ENCODE data around the gene RIN3.

DNA sequence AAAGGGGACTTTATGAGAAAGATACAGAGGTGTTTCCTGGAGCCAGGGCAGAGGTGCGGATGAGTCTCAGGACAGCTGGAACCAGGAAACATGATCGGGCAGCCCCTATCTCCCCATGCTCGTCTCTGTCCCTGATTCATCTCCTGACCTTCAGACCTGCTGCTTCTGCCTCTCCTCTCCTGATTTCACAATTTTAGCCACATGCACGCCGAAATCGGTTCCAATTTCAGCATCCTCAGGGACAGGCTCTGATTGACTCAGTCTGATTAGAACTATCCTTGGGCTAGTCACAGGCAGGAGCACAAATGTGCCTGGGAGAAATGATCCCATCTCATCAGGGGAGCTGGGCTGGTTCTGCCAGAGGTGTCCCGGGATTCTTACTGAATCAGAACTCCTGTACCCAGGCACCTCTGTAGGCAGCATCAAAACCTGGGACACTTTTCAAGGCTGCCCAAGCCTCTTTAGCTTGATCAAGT lies 40.0 kb upstream of the RIN3 start:
- PRO-cap = no peak

DNA sequence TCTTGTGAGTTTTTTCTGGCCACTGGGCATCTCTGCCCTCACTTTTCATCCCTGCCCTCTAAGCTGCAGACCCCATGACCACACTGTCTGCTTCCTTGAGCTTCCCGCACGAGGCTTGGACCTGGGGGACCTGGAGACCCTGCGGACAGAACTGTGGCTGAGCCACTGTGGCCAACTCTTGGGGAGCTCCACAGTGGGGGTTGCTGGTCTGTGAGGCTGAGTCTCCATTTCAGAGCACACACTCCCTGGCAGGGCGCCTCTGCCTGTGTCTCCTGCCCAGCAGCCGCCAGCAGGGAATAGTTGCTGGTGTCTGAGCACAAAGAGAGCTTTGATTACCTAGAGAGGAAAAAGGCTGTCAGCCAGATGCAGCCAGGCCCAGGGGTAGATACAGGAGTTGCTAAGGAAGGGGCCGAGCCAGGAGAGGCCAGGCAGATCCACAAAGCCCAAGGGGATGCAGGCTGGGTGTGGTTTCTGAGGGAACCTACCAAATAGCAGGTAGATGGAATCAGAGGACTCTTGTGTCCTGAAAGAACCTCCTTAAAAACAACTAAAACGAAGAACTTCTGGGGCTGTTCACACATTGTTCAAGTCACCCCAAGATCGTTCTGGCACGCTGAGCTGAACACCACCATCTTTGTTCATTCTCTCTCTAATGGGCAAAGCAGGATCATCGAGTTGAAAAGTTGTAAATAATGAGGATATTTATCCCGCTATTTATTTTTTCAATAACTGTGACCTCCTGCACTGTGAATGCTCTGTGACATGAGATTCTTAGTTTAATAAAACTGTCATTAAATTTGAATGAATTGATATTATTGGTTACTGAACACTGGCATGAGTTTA lies 12.8 kb upstream of the RIN3 start:
- PRO-cap = no peak

GRCh38 chr14:92513099-92514104 lies at the start of gene RIN3:
Gene RIN3, plus strand, starts transcription at chr14:92513781.
- PRO-cap = unidirectional peak, plus-strand start at chr14:92513345; bidirectional peak, plus-strand start at chr14:92513562, minus-strand start at chr14:92513491; bidirectional peak, plus-strand start at chr14:92513833, minus-strand start at chr14:92513704

DNA sequence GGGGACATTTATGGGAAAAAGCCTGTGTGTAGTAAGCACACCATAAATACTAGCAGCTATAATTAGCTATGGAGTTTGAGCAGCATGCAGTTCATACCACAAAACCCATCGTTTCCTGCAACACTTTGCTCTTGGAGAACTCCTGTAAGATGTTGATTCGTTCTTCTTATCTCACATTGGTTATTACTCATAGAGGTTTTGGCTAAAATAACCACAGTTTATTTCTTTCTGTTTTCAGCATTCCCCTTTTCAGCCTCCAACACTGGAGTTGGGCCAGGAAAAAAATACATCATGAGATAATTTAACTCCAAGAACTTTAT lies 72.6 kb downstream of the RIN3 start:
- PRO-cap = no peak

DNA sequence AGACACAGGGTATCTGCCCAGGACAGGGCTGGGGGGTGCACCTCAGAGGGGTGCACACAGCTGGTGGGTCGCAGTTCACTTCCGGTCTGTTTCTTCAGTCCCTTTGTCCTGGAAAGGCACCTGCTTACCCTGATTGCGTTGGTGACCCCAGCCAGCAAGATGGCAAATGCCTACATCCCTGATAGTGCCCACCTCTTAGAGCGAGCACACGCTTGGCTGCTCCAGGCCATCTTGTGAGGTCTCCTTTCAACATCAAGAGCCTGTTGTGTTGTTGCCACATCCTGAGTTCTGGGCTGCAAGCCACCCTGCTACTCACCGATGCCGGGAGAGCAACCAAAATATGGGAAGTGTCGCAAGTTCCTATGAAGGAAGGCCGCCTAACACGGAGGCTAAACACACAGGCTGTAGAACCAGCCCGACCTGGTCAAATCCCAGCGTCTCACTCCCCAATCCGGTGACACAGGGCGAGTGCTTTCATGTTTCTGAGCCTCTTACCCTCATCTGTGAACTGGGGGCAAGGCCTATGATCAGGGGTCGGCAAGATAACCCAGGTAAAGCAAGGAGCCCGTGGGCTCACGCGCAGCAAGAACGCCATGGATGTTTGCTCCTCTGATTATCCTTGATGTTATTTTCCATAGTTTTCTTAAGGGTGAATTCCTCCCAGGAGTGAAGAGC lies 98.4 kb downstream of the LGMN start:
- PRO-cap = no peak

GRCh38 chr14:92690990-92691453 lies 57.4 kb downstream of the LGMN start:
- PRO-cap = no peak

DNA sequence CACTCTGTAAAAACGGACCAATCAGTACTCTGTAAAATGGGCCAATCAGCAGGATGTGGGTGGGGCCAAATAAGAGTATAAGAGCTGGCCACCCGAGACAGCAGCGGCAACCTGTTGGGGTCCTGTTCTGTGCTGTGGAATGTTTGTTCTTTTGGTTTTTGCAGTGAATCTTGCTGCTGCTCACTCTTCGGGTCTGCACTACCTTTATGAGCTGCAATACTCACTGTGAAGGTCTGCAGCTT lies 1.8 kb upstream of the LGMN start:
- PRO-cap = no peak

DNA sequence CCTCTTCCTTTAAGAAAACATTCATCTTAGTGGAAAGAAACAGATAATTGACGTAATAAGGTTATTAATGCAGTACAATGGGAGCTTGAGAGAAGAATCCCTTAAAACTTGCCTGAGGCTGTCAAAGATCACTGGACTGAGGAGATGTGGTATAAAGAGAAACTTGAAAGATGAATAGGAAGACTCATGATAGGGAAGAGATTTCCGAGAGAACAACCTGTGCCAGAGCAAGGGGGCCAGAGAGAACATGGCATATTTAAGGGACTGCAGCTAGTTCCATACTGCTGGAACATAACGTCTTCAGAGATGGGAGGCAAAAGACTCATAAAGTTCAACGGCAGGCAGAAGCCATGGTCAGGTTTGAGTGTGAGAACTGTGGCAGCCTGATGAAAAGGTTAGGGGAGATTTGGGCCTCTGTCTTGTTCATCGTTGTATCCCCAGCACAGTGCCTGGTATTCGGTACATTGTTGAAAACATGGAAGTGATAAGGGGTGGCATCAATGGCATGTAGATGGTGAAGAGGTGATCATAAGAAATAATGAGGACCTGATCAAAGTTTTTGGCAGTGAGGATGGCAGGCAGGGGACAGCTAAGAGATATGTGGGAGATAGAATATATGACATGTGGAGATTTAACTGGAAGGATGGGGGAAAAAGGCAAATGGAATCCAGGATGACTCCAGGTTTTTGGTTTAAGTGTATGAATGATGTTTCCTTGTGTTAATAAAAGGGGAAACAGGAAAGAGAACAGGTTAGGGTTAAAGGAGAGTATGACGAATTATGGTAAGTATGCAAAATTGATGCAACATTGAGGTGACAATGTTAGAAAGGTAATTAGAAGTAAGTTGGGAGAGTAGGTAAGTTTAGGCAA lies 19.4 kb downstream of the GOLGA5 start:
- PRO-cap = no peak

GRCh38 chr14:92846314-92846709 lies 52.2 kb downstream of the GOLGA5 start:
- PRO-cap = no peak

- PRO-cap = no peak
These were observed 44.8 kb upstream of the CHGA start for GRCh38 chr14:92878171-92878562.

GRCh38 chr14:92906742-92907601 lies 16.0 kb upstream of the CHGA start:
- PRO-cap = no peak

DNA sequence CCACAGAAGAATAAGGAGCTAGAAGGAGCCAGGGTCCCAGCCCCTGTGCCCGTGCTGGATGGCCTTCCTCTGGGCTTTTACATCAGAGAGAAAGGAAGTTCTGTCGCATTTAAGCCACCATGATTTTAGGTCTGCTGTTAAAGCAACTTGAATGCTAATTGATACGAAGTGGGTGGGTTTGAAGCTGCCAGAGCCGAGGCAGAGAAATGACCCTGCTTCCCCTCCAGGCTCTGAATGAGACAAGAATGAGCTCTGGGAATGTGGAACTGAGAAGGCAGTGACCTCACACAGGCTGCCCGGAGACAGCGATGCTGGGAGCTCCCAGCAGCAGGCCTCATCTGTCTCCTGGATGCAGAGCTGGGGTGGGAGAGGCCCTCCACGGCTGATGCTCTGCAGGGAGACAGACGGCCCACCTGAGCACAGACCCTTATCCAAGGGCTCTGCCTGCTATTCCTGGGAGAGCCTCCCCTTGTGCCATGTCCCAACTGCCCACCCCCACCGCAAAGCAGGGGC lies 67.5 kb downstream of the CHGA start:
- PRO-cap = no peak

DNA sequence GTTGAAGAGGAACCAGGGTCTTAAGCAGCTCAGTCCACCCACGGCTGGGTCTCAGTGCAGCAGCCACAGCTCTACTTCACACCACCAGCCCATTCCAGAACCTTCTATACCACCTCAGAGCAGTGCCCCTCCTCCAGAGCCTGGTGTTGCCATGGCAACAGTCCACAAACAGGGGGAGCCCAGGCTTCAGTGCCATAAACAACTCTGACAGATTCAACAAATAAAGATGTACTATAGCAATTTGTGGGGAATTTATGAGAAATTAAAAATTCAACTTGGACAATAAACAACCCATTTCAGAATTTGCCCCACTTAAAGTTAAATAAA lies 59.2 kb downstream of the ITPK1 start:
- PRO-cap = no peak

- PRO-cap = no peak
These were observed 29.9 kb downstream of the ITPK1 start for GRCh38 chr14:93085786-93086236.

GRCh38 chr14:93090901-93091542 lies 24.7 kb downstream of the ITPK1 start:
- PRO-cap = no peak

DNA sequence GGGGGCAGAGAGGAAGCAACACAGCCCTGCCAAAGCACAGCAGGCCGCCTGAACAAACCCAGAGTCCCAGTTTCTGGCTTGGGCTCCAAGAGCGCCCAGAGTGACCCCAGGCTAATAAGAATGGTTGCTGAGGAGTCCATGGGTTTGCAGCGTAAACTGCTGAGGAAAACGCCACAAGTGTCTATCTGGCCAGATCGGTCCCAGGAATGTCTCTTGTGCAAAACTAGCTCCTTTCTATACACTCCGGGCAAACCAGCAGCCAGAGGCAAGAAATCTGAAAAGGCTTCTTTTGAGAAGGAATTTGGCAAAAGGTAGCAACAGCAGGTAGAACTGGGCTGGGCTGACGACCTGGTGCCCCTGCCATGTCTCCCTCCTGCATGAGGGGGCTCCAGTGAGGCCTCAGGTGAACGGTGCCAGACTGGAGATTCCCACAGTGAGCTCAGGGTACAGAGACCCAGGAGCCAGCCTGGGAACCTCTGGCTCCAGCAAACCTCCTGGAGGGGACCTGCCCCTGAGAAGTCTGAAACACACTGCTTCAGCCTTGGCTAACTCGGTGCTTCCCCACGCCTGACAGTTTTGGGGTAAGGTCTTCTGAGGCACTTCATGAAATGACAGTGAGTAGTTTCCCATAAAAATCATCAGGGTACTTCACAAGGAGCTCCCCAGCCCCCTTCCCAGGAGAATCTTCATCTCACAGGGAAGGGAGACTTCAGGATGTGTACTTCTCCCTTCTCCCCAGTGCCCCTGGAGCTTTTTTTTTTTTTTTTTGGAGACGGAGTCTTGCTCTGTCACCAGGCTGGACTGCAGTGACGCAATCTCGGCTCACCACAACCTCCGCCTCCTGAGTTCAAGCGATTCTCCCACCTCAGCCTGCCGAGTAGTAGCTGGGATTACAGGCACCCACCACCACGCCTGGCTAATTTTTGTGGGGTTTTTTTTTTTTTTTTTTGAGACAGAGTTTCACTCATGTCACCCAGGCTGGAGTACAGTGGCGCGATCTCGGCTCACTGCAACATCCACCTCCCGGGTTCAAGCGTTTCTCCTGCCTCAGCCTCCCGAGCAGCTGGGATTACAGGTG lies 10.6 kb downstream of the ITPK1 start:
- PRO-cap = no peak

- PRO-cap = no peak
These were observed 1.1 kb downstream of the ITPK1 start for GRCh38 chr14:93114675-93115066.

DNA sequence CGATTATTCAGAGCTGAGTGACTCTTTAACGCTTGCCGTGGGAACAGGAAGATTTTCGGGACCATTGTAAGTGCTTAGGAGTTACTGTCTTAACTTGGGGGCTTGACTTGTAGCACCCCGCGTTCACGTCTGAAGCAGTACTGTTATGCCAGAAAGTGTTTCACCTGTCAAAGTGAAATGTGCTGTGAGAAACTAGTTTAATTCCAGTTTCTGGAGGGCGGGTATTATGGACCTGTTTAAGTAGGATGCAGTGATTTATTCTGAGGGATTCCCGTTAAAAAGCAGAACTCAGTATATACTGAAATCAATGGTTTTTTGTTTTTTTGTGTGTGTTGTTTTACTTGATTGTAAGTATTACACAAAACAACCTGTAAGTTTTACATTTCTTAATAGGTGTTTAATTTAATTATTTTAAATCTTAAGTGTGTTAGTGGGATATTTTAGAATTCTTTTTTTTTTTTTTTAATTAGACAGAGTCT lies 342 bp downstream of the LYSET start:
- PRO-cap = no peak

- PRO-cap = no peak
These were observed 38.8 kb downstream of the UBR7 start for GRCh38 chr14:93245557-93246478.

- PRO-cap = no peak
These were observed 56.6 kb downstream of the UBR7 start for GRCh38 chr14:93263606-93264159.